ENCODE data around the genes CHRNA10, HBE1 and OR51M1.

- PRO-cap: no peak
Measured at GRCh38 chr11:2778024-2779166, 107.2 kb downstream of the CDKN1C start.

GRCh38 chr11:2811505-2812161 is 73.9 kb downstream of the CDKN1C start:
- PRO-cap: no peak

GRCh38 chr11:2890407-2891379 is 5.1 kb upstream of the CDKN1C start:
- PRO-cap: no peak

DNA sequence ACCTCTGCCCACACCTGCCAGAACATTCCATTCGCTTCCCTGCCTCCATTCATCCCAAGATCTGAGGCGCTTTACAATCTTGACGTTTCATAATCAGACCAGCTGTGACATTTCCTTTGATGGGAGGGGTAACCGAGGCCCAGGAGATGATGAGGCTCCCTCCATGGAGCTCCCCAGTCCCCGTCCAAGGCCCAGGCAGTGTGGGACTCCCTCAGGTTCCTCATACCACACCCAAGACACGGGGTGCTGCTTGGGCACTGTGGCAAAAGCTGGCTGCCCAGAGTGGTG is 9.8 kb downstream of the SLC22A18 start:
- PRO-cap: no peak

DNA sequence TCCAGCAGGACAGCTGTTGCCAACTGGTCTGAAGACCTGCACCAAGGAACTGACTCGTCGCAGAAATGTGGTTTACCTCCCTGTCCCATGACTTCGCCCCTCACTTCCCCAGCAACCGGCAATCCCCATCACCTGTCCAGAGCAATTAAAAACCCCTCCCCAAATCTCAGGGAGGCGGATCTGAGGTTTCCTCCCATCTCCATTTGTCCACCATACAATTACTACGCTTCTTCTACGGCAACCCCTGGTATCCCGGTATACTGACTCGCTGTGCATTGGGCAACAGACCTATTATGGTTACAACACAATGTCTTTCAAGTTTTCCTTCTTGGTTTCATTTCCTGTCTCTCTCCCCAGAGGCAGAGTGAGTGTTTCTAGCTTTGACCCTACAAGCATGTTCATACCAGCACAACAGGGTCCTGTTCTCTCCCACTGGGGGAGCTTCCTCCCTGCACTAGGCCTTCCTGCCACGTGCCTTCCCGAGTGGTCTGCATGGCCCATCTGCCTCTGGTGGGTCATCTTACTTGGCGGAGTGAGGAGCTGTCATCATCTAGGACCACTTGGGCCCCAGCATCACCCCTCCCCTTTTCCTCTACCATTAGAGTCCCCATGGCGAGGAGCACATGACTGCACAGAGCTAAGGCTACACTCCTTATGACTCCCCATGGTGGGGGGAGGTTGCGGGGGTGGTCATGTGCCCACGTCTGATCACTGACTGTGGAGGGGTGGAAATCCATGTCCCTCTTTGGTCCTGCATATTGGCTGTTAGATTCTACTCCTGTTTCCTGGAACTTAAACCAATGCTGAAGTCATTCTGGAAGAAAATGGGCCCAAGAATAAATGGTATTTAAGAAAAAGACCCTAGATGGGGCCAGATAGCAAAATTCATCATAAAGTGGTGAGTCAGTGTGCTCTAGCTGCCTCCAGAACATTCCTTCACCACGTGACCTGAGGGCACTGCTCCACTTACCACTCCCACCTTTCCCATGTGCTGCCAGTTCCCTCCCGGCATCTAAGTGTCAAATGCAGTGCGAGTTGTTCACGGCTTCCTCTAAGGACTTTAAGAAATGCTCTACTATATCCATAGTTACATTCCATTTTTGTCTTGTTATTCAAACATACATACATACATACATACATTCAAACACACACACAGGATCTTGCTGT is 30.5 kb upstream of the NAP1L4 start:
- PRO-cap: no peak

DNA sequence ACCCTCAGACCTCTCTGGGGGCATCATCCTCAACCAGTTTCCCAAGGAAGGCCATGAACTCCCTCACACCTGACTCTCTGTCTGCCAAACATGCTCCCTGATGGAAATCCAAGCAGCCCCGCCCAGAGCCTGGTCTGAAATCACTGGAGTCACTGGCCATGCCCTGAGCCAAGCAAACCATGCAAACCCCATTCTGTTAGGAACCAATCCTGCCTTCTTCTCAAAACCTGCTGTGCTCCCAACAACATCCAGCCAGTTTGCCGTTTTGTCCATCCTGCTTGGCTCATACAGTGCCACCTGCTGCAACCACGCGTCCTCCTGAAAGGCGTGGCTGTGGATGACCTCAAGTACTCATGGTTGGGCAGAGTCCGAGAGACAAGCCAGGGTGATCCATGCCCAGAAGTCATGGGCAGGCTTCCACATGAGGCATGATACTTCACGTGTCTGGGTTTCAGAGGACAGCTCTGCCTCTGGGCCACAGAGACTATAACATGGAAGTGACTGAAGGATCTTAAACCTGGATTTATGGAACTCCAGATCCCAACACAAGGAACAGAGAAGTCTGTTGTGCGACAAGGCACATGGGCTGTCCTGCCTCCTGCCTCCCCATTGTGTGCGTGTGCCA is 15.6 kb downstream of the CARS1 start:
- PRO-cap: no peak

GRCh38 chr11:3056432-3056872 is 771 bp downstream of the CARS1 start:
- PRO-cap: no peak

DNA sequence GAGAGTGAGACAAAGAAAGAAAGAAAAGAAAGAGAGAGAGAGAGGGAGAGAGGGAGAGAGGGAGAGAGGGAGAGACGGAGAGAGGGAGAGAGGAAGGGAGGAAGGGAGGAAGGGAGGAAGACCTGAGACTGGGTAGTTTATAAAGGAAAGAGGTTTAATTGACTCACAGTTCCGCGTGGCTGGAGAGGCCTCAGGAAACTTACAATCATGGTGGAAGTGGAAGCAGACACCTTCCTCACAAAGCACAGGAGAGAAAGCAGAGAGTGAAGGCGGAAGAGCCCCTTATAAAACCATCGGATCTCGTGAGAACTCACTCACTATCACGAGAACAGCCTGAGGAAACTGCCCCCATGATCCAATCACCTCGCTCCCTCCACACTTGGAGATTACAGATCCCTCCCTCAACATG is 12.2 kb upstream of the CARS1 start:
- PRO-cap: no peak

GRCh38 chr11:3090810-3091097 is 33.5 kb upstream of the CARS1 start:
- PRO-cap: no peak

DNA sequence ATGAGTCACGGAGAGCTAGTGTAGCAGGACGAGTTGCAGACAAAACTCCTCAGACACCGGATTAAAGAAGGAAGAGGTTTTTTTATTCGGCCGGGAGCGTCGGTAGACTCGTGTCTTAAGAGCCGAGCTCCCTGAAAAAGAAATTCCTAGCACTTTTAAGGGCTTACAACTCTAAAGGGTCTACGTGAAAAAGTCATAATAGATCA is 94.5 kb upstream of the ZNF195 start:
- PRO-cap: no peak

GRCh38 chr11:3671160-3671535 is at the start of gene CHRNA10:
TSS of gene CHRNA10 (minus strand) at chr11:3671384.
- PRO-cap: no peak

GRCh38 chr11:3671536-3671793 is 281 bp upstream of the CHRNA10 start:
- PRO-cap: no peak

- PRO-cap: no peak
Measured at GRCh38 chr11:3812206-3812831, 4.0 kb downstream of the PGAP2 start.

GRCh38 chr11:3837489-3838196 is 3.1 kb downstream of the RHOG start:
- PRO-cap: bidirectional peak, plus-strand start at chr11:3838016, minus-strand start at chr11:3837877

- PRO-cap: bidirectional peak, plus-strand start at chr11:3859814, minus-strand start at chr11:3859688
Measured at GRCh38 chr11:3859448-3860078, 4.1 kb downstream of the STIM1 start.

- PRO-cap: no peak
Measured at GRCh38 chr11:4055334-4055673, 39.3 kb upstream of the RRM1 start.

GRCh38 chr11:4086311-4086697 is 8.3 kb upstream of the RRM1 start:
- PRO-cap: no peak

GRCh38 chr11:5269333-5270348 is at the start of gene HBE1:
TSS of gene HBE1 (minus strand) at chr11:5269945.
- PRO-cap: no peak

DNA sequence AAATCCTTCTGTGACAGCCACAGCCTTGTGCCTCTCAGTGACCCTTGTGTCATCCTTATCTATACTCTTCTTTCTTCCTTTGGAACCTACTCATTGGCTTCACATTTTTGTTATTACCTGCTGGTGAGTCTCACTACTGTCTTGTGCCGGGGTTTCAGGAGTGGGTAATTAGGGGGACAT is at the start of gene OR51M1:
Gene OR51M1, plus strand, starts transcription at position 18 of the 180 bp plus-strand sequence.
- PRO-cap: no peak

DNA sequence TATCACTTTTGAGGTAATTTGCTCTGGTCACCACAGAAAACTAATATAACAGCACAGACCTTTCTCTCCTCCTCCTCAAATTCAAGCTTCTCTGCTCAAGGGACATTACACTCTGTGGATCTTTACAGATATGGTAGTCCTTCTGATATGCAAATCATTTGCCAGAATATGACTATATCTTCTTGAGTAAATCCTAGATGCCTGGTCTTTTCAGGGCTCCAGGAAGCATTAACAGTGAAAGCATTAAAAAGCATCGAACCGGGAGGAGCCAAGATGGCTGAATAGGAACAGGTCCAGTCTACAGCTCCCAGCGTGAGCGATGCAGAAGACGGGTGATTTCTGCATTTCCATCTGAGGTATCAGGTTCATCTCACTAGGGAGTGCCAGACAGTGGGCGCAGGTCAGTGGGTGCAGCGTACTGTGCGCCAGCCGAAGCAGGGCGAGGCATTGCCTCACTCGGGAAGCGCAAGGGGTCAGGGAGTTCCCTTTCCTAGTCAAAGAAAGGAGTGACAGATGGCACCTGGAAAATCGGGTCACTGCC is 9.8 kb upstream of the OR51Q1 start:
- PRO-cap: no peak